Bronchus (tissue), 1 donor: ENCODE data around the gene CPN2.

- PRO-cap, result no peak
These were observed 152.2 kb downstream of the OPA1 start for GRCh38 chr3:193745134-193745738.

GRCh38 chr3:193826031-193826970 is 233.3 kb downstream of the OPA1 start:
- PRO-cap, result bidirectional peak, plus-strand start at chr3:193826551, minus-strand start at chr3:193826408

DNA sequence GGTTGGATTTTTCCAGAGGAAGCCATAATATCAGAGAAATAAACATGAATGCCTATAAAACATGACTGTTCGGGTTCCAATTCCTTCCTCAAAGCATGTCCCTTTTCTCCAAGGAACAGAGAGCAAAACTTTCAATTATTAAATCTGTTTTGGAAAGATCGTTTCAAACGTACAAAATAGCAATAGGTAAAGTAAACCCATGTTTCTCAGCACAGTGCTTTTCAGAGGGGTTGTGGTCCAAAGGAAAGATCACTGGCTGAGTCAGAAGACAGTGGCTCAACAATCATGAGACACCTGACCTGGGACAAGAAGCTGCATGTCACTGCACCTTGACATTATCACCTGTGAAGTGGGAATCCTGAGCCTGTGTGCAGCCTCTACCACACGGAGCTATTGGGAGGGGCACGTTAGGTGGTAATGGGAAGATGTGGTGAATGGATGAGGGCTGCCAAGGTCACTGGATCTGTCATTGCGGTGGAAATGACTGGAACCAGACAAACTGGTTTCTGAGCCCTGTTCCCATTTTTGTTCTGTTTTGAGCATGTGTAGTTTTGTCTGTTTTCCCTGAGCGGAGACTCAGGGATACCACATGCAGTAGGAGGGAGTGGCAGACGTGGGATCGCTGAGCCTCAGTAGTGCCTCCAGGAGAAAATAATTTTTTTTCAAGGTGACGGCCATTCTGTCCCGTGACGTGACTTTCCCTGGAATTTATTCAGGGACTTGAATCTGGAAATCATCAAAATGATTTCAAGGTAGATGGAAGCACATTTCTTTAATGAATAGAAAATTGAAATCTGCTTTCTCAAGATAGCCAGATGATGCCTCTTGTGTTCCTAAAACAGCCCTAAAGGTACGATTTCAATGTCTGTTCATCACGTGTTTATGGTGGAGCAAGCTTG is 235.5 kb downstream of the OPA1 start:
- PRO-cap, result unidirectional peak, plus-strand start at position 610 of the sequence

GRCh38 chr3:193859244-193859649 is 266.2 kb downstream of the OPA1 start:
- PRO-cap, result no peak

GRCh38 chr3:194112711-194113297 is 23.1 kb upstream of the HES1 start:
- PRO-cap, result no peak

- PRO-cap, result no peak
These were observed 102.1 kb downstream of the CPN2 start for GRCh38 chr3:194249029-194249523.

DNA sequence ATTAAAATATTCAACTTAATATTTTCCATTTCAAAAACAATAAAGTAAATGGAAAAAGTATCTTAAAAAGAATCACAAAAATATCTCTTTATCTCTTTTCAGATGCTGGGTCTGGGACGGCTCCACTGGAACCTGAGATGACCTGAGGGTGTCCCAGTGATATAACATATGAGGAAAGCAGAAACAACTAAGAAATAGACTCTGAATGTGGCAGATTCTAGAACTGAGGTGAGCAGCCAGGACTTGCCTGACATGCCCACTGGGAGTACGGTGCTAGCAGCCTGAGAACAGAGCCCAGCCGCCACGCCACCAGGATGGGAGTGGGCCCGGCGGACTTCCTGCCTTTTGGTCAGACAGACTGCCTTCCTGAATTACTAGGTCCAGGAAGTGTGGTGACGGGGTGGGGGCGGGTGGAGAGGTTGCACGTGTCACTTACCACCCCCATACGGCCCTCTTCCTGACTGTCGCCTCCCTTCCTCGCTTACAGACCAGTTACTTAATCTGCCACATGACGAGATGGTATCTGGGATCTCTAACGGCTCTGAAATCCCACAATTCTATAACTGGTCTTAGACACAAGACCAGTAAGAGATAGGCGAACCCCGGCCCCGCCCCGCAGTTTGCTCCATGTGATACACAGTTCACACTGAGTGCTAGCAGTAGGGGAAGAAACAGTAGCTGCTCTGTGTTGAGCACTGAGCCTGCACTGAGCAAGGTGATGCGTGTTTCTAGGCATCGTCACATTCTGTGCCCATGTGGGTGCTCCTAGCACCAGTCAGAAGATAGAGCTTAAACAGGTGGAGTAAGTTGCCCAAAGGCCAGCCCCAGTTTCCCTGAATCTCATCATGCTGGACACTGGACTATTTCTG is 95.8 kb downstream of the CPN2 start:
- PRO-cap, result bidirectional peak, plus-strand start at position 649 of the sequence, minus-strand start at position 340 of the sequence

DNA sequence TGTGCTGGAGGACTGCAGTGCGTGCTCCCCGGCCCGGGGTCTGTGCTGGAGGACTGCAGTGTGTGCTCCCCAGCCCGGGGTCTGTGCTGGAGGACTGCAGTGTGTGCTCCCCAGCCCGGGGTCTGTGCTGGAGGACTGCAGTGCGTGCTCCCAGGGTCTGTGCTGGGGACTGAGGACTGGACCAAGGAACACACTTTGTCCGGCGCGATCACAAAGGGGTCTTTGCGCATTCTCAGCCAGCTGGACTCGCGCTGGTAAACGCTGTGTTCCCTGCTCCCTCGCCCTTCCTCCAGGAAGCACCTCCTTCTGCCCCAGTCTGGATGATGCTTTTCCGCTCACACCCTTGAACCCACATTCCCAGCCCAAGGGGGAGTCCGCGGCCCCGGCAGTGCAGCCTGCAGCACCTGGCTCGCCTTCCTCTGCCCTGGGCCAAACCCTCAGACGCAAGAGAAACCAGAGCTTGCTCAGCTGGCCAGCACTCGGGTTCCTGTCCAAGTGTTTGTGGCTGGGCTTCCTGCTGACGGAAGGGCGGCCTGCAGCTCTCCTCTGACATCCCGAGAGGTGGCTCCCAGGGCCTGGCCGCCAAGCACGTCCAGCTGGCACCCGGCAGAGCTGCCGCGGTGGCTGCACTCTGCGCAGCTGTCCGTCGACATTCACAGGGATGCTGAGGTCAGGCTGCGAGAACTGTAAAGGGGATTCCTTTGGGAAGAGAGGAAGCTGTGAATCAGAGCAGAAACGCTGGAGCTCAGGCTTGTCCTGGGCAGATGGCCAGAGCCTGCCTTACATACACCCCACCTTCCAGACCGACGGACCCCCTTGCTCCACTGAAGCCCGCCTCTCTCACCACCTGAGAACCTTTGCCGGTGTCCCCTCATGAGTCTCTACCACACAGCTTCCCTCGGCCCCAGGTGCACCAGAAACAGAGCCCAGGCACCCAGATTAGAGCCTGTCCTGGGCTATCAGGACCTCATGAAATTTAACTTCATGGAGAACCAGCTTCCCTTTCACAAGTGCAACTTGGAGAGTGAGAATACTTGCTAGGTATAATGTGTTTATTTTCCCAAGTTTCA is 85.7 kb downstream of the CPN2 start:
- PRO-cap, result bidirectional peak, plus-strand start at position 609 of the sequence, minus-strand start at position 421 of the sequence

DNA sequence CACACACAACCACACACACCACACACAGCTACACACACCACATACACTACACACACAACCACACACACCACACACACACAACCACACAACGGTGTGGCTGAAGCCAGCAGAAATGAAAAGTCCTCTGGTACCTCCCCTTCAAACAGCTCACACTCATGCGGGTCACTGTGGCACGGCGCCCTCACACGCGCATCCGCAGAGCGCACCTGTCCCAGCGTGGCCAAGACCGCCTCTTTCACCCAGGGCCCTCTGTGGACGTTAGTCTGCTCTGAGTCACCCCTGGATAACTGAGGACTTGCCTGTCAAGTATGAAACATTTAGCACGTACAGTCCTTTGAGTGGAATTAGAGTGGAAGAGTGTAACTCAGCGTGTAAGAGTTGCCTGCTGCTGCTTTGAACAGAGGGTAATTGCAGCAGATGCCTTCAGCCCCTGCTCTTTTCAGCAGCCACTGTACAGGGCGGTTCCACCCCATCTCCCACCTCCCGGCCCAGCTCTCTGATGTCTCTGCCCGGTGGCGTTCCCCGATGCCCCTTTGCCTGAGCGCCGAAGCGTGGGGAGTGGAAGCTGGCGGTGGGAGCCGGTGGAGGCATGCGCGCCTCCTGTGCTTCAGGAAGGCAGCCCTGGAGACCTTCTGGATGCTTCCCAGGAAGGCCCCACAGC is 23.0 kb downstream of the CPN2 start:
- PRO-cap, result no peak

DNA sequence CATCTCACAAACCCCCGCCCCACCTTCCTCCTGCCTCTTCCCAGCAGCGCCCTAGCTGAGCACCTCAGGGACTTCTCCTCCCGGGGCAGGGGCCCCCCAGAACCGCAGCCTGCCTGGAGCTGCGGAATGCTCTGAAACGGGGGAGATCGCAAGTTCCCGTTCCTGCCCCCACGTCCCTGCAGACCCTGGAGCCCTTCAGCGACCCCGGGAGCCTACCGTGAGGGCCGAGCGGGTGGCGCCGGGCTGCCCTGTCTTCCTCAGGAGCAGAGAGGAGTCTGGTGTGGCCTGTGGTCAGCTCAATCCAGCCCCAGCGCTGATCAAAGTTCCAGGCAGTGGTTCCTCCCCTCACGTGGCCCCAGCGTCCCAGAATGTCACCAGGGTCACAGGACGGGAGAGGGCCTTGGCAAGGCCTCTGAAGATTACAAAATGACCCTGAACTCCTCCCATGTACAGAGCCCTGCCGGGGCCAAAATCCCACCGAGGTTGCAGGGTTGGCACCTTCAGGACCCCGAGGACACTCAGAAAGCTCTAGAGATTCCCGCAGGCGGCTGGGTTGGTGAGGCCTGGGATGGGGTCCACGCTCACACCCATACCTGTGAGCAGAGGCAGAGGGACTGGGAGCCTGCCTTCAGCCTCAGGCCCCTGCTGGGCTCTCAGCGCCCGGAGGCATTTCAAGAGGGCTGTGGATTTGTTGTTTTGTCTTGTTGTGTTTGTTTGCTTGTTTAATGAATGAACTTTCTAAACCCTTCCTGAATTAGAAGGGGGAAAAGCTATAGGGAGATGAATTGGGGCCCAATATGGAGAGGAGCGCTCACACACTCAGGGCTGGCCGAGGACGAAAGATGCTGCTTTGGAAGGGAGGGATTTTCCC is at the start of gene CPN2:
Gene CPN2, minus strand, starts transcription at position 303 of the 871 bp plus-strand sequence.
- PRO-cap, result no peak

- PRO-cap, result no peak
These were observed 1.9 kb downstream of the GP5 start for GRCh38 chr3:194396682-194397958.

- PRO-cap, result no peak
These were observed 35.1 kb downstream of the ATP13A3 start for GRCh38 chr3:194451582-194452256.

DNA sequence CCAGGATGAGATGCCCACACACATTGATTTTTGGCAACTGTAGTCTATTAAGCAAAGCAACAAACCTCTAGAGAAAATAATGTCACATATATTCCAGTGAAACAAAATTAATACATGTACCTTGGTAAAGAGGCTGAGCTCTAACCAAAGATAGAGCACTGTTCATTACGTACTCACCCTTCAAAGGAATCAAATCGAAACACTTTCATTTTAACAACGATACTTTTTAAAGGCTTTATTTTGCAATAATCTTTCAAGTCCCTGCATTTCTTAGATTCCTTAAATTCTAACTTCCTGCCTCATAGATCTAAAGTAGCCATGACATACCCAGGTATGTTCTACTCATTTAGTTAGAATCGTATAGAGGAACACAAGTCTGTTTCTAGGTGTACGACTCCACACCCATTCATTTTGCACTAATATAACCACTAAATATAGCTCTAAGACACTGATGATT is 1.5 kb downstream of the ATP13A3 start:
- PRO-cap, result no peak

- PRO-cap, result no peak
These were observed 1.2 kb downstream of the ATP13A3 start for GRCh38 chr3:194485763-194485862.

- PRO-cap, result no peak
These were observed 68.3 kb upstream of the ATP13A3 start for GRCh38 chr3:194555062-194555602.

DNA sequence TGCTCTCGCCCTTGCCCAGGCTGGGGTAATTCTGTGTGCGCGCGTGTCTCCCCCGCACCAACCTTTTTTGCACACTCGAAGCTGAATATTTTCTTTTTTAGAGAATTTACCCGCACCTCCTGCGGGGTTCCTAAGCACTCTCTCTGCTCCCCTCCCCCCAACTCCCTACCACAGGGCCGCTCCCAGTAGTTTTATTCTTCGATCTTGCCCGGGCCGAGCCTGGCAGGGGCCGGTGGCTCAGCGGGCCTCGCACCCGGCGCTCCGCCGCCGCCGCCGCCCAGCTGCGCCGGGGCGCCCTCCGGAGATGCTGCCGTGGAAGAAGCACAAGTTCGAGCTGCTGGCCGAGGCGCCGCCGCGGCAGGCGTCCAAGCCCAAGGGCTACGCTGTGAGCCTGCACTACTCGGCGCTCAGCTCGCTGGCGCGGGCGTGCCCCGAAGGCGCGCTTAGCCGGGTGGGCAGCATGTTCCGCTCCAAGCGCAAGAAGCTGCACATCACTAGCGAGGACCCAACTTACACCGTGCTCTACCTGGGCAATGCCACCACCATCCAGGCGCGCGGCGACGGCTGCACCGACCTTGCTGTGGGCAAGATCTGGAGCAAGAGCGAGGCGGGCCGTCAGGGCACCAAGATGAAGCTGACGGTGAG is 962 bp downstream of the FAM43A start:
- PRO-cap, result no peak

DNA sequence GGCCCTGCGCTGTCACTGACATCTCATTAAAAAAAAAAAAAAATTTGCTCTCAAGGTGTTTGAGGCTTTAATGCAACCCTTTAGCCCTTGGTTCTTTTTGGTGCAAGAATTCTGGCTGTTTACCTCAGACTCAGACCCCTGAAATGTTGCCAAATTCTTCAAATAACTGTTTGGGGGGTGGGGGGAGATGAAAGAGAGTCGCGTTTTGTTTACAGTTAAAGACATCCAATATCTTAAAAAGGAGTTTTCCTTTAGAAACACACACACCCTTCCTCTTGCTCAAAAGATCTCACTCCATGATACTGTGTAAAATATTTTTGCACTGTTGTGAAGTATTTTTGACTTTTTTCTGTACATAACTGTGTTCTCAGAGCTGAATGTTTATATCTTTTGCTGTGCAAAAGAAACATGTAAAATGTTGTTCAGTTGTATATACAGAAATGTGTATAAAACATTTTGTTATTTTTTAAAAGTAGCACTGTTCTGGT is 2.9 kb downstream of the FAM43A start:
- PRO-cap, result no peak

DNA sequence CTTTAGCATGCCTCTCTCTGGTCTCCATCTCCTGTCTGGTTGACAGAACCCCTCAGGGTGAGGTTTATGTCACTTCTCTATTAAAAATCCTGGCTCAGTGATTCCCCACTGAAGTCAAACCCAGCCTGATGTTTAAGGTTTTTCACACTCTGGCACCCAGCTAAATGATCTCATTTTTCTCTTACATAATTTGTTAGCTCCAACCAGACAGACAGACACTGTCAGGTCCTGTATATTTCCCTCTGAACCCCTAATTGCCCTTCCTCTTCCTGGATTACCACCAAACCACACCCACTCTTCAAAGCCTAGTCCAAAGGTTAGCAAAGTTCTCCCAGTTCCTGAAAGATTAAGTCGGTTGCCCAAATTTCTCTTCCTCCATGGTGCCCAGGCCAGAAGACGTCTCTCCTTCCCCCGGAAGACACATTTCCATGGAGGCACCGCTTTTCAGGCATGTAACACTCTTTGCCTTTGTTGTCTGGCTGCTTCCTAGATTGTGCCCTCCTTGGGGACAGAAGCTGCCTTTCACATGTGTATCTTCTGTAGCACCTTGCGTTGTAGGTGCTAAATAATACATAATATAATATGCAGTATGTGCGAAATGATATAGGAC is 169.3 kb downstream of the FAM43A start:
- PRO-cap, result no peak

DNA sequence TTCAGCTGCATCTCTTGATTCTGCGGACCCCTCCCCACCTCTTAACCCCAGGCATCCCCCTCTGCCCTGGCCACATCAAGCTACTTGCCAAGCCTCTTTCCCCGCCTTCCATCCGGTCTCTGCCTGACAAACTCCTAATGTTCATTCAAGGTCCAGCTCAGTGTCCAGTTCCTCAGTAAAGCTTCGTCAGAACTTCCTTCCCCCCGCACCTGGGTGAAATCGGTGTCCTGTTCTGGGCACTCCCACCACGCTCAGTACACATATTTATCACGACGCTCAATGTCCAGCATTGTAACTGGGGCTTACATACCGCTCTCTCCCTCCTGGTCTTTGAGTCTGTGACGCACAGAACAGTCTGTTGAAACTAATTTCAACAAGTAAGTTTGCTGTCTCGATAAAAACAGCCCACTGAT is 192.1 kb downstream of the FAM43A start:
- PRO-cap, result no peak

GRCh38 chr3:194930840-194931201 is 245.1 kb downstream of the FAM43A start:
- PRO-cap, result no peak